Uterus (tissue), 7 donors: ENCODE measurements around the genes G3BP2 and PPEF2.

DNA sequence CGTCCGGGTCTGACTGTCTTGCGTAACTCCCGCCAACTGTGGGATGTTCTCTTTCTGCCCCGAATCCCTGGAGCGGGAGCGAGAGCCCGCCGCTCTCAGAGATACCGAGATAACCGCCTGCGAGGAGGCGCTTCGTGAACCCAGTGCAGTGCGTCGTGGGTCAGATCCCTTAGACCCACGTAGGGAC lies 256 bp upstream of the CXCL2 start:
- PRO-cap, 4 experiments: peak in 4 of 4 experiments; most common plus-strand start position 98 of the sequence (in 3)
- RAMPAGE, long total RNA, 2 experiments: no peak in any of the 2 experiments
- RRBS: 2% methylated on average over 2 of the region's 17 CpGs

- PRO-cap, 4 experiments: no peak in any of the 4 experiments
- RAMPAGE, long total RNA, 2 experiments: no peak in any of the 2 experiments
- RRBS: no CpG with 5 or more reads among the region's 3 CpGs
Observed at GRCh38 chr4:74104345-74104538, 5.2 kb upstream of the CXCL2 start.

DNA sequence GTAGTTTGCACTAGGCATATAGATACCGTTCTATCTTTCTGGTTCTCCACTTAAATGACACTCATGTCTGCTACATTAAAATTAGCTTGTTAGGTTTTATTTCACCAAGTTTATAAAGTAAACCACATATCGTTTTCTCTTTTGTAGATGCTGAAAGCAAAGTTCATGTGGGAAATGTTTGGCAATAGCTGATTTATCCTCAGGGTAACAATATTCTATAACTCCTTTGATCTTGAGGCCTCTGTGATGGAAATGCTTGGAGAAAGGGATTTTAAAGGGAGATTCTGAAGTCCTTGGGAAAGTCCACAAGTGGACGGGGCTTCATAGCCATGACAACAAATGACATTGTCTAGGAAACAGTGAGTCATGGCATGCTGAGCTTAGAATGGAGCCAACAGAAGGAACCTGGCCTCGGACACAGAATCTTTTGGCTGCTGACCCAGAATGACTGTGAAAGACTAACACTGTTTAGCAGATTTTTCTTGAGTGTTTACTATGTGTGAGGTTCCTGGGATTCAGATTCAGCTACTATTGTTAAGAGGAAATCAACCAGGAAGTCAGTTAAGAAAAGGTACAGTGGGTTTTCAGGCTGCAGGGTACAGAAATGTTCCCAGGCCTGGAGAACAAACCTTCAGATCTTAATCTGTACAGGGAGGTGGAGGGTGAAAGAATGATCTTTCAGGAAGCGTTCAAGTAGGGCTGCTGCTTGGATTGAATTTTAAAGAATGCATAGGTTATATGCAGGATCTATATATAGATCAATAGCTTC lies 18.0 kb upstream of the CXCL2 start:
- PRO-cap, 4 experiments: no peak in any of the 4 experiments
- RAMPAGE, long total RNA, 2 experiments: no peak in any of the 2 experiments
- RRBS: no CpG with 5 or more reads among the region's 5 CpGs

- PRO-cap, 4 experiments: no peak in any of the 4 experiments
- RAMPAGE, long total RNA, 2 experiments: no peak in any of the 2 experiments
- RRBS: no CpG with 5 or more reads among the region's 6 CpGs
Observed at GRCh38 chr4:74158955-74159344, 1.0 kb downstream of the MTHFD2L start.

- PRO-cap, 4 experiments: no peak in any of the 4 experiments
- RAMPAGE, long total RNA, 2 experiments: no peak in any of the 2 experiments
- RRBS: no CpG with 5 or more reads among the region's 1 CpG
Observed at GRCh38 chr4:74161262-74161962, 3.5 kb downstream of the MTHFD2L start.

- PRO-cap, 4 experiments: no peak in any of the 4 experiments
- RAMPAGE, long total RNA, 2 experiments: no peak in any of the 2 experiments
- RRBS: no CpG with 5 or more reads among the region's 4 CpGs
Observed at GRCh38 chr4:74214628-74215006, 56.7 kb downstream of the MTHFD2L start.

- PRO-cap, 4 experiments: no peak in any of the 4 experiments
- RAMPAGE, long total RNA, 2 experiments: no peak in any of the 2 experiments
- RRBS: no CpG with 5 or more reads among the region's 2 CpGs
Observed at GRCh38 chr4:74883004-74883731, 49.7 kb upstream of the PARM1 start.

DNA sequence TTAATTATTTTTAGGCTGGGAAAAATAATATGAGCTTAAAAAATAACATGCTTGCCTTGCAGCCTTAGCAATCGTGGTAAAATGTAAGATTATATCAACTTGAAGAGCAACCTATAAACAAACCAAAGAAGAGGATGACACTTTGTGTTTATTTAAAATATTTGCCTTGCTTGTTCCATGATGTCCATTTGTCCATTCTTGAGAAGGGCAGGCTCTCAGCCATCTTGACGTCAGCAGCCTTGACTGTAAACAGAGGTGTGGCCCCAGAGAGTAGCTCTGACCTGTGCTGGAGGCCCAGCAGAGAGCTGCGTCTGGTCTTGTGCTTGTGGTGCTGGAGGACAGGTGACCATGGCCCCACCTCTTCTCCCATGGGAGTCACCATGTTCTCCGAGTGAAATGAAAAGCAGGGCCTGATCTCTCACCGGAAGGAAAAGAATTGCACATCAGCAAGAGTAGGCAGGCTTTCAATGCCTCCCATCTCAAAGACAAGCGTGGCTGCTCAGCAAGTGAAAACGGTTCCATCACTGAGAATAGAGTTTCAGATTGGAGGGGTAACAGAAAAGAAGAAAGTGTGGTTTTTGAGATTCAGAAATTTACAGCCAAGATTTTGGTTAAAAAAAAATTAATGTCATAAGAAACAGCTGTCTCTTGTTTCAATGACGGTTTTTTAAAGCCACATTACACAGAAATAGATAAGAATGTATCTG lies 11.4 kb downstream of the PARM1 start:
- PRO-cap, 4 experiments: no peak in any of the 4 experiments
- RAMPAGE, long total RNA, 2 experiments: no peak in any of the 2 experiments
- RRBS: no CpG with 5 or more reads among the region's 8 CpGs

DNA sequence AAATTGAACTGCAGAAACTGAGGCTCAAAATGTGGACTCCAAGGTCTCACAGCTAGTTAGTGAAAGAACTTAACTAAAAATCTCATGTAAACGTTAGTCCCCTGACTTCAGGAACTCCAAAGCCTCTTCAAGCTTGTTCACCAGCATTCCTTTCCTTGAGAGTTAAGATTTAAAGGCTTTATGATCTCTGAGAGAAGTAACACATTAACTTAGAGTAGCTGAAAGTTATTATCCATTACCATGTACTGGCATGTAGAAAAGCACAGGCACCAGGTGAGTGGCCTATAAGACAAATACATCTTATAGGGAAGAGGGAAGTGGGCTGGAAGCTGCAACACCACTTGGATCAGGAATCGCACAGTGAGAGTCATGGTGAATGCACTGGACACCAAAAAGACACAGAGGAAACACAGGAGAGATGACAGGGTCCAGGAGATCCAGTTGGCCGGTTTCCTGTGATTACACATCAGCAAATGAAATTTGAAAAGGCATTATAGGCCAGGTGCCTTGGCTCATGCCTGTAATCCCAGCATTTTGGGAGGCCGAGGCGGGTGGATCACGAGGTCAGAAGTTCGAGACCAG lies 15.4 kb downstream of the PARM1 start:
- PRO-cap, 4 experiments: no peak in any of the 4 experiments
- RAMPAGE, long total RNA, 2 experiments: no peak in any of the 2 experiments
- RRBS: no CpG with 5 or more reads among the region's 7 CpGs

DNA sequence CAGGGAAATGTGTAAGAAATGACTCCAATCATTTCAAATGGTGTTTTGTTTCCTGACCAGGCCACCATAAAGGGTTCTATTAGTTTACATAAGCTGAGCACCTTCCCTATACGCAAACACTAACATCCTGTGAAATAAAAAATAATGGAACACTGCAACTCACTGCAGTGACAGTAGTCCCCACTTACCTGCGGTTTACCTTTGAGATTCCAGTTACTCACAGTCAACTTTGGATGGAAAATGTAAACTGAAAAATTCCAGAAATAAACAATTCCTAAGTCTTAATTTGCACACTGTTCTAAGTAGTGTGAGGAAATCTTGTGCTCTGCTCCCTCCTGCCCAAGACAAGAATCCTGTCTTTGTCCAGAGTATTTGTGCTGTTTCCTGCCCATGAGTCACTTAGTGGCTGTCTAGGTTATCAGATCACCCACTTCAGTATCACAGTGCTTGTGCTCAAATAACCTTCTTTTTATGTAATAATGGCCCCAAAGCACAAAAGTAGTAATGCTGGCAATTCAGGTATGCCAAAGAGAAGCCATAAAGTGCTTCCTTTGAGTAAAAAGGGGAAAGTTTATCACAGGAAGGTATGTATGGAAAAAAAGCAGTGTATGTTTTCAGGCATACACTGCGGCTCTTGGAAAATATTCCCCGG lies 265.2 kb downstream of the RCHY1 start:
- PRO-cap, 4 experiments: no peak in any of the 4 experiments
- RAMPAGE, long total RNA, 2 experiments: no peak in any of the 2 experiments
- RRBS: no CpG with 5 or more reads among the region's 4 CpGs

GRCh38 chr4:75673003-75674016 lies at the start of gene G3BP2:
Gene G3BP2, minus strand, starts transcription at chr4:75673411.
- PRO-cap, 4 experiments: peak in 4 of 4 experiments; most common plus-strand start chr4:75673216 (in 3); most common minus-strand start chr4:75673129 (in 3)
- RAMPAGE, long total RNA, 2 experiments: start-site peak on the minus strand in 1 of 2 experiments, at chr4:75673090-75673440 at its widest, 111 to 870 reads per replicate
- RRBS: 1% methylated on average over 50 of the region's 85 CpGs

GRCh38 chr4:75902309-75902867 lies at the start of gene PPEF2:
Gene PPEF2, minus strand, starts transcription at chr4:75902452.
- PRO-cap, 4 experiments: no peak in any of the 4 experiments
- RAMPAGE, long total RNA, 2 experiments: no peak in any of the 2 experiments
- RRBS: no CpG with 5 or more reads among the region's 5 CpGs

DNA sequence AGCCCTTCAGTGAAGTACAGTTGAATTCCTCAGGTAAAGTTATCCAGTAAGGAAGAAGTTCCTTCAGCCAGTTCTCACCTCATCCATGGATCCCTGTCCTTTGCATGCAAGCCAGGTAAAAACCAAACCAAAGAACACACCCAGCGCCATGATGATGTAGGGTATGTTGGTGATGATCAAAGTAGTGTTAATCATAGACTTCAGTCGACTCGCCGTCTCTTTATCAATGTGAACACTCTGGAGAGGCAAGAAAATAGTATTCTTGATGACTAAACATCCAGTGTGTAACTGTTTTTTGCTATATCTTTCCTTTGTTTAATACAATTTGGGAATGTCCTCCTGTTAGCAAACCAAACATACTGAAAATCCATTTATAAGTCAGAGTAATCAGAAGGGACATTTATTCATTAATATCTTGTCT lies 15.0 kb upstream of the NUP54 start:
- PRO-cap, 4 experiments: no peak in any of the 4 experiments
- RAMPAGE, long total RNA, 2 experiments: start-site peak on the minus strand in 1 of 2 experiments, centred at position 97 of the sequence, 18 reads per replicate
- RRBS: no CpG with 5 or more reads among the region's 4 CpGs

GRCh38 chr4:76277623-76278019 lies 26.1 kb downstream of the FAM47E start:
- PRO-cap, 4 experiments: no peak in any of the 4 experiments
- RAMPAGE, long total RNA, 2 experiments: no peak in any of the 2 experiments
- RRBS: no CpG with 5 or more reads among the region's 1 CpG

DNA sequence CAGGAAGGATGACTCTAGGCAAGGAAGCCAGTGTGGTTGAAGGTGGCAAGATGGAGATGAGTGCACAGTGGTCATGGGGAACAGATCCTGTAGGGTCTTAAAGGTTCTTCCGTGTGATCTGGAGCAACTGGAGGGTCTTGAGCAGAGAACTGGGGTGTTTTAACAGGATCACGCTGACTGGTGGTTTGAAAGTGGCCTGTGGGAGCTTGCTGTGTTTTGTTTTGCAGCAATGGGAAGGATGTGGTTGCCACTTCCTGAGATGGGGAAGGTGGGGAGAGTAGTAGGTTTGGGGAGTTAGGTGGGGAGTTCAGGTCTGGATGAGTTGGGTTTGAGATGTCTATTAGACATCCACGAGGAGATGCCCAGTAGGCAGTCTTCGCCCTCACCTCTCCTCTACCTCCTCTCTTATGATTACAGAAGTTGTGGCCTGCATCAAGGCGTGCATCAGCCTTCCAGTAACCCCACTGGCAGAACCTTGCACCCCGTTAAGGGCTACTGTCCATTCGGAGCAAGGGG lies 1.4 kb upstream of the STBD1 start:
- PRO-cap, 4 experiments: no peak in any of the 4 experiments
- RAMPAGE, long total RNA, 2 experiments: no peak in any of the 2 experiments
- RRBS: no CpG with 5 or more reads among the region's 7 CpGs

- PRO-cap, 4 experiments: peak in 4 of 4 experiments; most common plus-strand start chr4:76307276 (in 2); most common minus-strand start chr4:76307209 (in 2)
- RAMPAGE, long total RNA, 2 experiments: no peak in any of the 2 experiments
- RRBS: 4% methylated on average over 9 of the region's 19 CpGs
Observed at GRCh38 chr4:76307110-76307365, 505 bp downstream of the STBD1 start.

DNA sequence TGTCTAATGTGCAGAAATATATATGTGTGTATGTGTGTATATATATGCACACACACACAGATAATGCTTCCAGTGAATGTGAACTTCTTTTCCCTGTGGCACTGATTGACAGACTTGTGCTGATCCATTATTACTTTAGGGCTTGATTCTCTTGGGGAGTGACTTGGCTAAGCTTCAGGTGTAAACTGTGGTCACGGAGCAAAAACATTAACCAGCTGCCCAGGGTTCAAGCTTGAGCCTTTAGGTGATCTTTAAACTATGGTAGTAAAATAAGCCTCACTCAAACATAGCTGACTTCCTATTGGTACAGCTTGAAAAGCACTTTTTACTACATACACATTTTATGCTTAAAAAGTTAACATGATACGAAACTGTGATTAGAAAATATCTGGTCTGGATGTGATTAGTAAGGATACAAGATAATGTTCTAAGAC lies 3.6 kb downstream of the STBD1 start:
- PRO-cap, 4 experiments: no peak in any of the 4 experiments
- RAMPAGE, long total RNA, 2 experiments: no peak in any of the 2 experiments
- RRBS: no CpG with 5 or more reads among the region's 2 CpGs

DNA sequence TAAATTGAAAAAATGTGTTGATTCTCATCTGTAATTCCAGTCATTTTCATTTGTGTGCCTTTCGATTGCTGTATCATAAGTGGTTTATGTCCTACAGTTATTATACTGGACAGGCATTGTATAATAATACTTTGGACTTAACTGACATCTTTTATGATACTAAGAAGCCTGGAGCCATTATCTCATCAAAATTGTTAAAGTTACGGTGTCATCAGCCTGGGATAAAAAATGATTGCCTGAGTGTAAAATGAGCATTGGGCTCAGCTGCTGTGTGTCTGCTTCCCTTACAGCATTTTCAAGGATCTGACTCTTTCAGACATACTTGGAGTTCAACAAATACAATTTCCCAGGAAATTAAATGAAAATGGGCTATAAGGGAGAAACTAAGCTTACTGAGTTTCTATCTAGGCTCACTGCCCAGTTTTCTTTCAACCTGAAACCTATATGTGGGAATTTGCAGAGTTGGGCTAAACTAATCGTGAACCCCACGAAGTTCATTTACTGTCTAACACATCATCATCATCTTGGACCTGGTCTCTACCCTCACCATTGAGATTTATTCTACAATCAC lies 146.4 kb downstream of the SHROOM3 start:
- PRO-cap, 4 experiments: no peak in any of the 4 experiments
- RAMPAGE, long total RNA, 2 experiments: no peak in any of the 2 experiments
- RRBS: no CpG with 5 or more reads among the region's 4 CpGs

DNA sequence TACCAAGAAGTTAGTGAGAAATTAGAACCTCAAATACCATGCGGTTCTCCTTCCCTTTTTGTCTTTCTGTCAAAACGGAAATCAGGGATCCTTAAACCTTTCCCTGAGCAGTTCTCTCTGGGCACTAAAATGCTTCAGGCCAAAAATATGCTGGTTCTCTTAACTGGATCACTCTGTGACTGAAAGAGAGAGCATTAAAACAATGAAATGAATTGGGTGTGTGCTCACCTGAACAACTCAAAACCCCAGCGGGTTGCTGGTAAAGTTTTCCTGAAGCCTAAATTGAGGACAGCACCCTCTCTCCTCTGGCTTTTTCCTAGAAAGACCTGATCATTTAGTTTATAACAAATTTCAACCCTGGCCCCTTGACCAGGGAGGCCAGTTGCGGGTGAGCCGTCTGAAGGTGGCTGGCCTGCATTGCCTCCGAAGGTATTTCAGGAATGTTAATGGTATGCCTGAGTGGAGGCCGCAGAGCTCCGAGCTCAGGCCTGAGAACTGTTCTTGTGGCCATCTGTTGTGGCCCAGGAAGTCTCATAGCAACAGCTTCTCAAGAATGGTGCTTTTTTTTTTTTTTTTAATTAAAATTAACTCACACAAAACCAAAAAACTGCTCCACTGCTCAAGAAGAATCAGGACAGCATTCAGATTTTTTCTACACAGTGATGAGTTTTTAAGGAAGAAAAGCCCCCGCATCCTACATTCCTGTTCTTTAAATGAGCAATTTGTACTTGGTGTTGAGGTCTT lies 155.1 kb downstream of the SHROOM3 start:
- PRO-cap, 4 experiments: peak in 2 of 4 experiments; most common minus-strand start position 503 of the sequence (in 2)
- RAMPAGE, long total RNA, 2 experiments: no peak in any of the 2 experiments
- RRBS: no CpG with 5 or more reads among the region's 9 CpGs

GRCh38 chr4:76689891-76690250 lies 208.1 kb downstream of the SOWAHB start:
- PRO-cap, 4 experiments: peak in 2 of 4 experiments; most common minus-strand start chr4:76690075 (in 1)
- RAMPAGE, long total RNA, 2 experiments: no peak in any of the 2 experiments
- RRBS: no CpG with 5 or more reads among the region's 6 CpGs